Left common carotid artery plus branches (tissue), 1 donor: ENCODE measurements around a stretch of chr17.

DNA sequence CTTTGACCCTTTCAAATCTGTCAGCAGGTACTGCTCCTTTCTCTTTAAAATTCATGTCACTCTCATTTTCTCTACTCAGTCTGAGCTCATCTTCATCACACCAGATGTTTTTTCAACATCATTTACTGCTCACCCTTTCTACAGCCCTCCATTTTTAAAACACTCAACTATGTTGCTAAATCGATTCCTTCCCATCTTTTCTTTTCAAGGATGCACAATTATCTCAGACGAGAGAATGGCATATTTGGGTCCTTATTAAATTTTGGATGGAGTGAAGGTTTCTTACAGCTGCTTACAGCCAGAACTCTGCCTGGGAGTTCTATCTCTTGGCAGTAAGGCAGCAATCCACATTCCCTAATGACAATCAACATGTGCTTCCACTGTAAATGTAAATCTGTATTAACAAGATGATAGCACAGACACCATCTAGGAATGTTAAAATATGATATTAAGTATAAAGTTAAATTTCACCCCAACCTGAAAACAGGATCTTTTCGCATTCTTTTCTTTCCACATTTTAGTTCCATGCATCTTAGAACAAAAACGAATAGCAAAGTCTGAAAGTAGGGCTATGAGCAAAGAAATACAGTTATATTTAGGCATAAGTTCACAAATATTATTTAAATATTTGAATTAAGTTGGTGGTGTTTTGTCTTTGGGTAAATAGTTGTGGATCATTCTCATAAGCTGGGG lies 27.1 kb upstream of the ABCA9 start:
- PRO-cap, result no peak

GRCh38 chr17:69448313-69449300 lies 34.1 kb downstream of the MAP2K6 start:
- PRO-cap, result no peak

- PRO-cap, result no peak
These were observed 70.7 kb downstream of the MAP2K6 start for GRCh38 chr17:69485072-69485644.

DNA sequence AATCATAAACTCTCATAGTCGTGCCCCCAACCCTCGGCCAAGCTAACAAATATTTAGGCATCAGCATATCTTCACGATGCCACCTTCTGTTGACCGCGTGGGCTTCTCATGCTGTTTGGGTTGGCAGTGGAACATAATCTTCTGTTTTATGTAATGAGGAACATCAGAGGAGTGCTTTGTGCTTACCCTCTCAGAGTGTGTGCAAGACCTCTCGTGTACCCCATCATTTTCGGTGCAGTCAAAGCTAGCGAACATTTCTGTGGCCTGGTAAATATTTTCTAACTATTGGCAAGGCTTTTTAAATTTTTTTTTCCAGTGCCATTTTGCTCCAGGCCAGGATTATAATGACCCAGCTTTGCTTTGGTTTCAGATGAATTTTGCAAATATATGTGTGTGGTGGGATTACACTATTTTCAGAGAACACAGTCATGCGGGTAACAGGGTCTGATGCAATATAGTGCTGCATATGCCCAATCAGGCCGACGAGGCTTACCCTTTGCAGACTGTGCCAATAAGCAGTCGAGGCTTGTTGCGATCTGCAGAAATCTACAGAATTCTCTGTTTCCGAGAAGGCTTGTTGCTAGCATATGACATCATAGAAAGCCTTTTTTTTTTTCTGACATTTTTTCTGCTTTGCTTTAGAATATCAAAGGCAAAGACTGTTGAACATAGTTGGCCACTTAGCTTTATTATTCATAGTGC lies 86.9 kb downstream of the MAP2K6 start:
- PRO-cap, result no peak

DNA sequence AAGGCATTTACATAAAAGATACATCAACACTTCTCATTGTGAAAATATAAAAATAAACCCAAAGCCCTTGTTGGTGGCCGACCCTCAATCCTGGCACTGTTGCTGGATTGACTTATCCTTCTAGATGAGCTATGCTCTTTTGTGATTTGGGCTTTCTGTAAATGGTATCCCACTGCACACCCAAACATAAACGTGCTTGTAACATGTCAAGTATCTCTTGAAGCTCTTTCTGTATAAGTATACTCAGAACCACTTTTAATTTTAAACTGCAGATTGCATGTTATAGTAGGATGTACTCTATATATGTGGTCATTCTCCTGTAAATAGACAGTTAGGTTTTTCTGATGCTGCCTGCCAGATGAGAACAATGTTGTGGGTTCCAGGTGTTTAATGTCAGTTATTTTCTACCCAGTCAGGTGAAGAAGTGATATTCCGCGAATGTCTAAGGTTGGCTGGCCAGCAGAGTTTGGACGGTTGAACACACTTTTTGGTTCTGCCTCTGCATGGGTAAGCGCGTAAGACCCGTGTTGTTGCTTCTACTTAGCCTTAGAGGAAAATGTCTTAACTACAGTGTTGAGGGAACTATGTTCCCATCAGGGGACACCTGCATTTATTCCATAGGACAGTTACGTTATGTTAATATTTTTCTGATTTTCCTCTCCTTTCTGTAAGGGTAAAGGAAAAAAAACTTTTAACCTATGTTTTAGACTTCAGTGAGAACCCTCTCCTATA lies 162.5 kb downstream of the MAP2K6 start:
- PRO-cap, result no peak

DNA sequence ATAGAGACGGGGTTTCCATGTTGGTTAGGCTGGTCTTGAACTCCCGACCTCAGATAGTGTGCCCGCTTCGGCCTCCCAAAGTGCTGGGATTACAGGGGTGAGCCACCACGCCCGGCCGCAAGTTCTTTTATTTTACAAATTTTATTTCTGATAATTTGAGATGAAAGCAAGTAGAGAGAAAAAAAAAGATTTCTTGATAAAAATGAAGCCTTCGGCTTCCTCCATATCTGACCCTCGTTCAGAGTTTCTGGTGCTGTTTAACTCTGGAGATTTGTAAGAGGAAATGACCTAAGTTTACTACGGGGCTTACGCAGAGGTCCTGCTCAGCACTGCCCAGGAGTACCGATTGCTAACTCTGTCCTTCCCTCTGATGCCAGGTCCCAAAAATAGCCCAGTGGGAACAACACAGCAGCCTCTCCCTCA lies 174.4 kb upstream of the KCNJ16 start:
- PRO-cap, result no peak

DNA sequence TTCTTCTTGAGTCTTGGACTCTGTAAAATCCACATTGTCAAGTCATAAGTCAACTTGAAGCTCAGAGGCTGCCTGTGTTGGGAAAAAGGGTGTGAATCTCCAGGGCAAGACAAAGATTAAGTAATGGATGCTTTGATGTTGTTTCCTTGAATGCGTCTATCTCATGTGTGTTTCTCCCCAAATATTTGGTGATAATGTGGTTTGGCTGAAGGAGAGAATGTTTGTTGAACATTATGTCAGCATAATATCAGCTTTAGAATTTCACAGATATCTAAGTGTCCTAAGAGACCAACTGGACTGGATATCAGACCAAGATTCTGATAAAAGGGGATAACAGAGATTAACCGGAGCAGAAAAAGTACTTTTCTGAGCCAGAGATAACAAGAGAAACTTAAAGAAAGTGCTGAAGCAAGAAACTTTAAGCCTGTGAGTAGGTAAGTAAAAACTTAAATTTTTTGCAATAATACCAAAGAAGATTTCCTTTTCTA lies 24.0 kb upstream of the KCNJ16 start:
- PRO-cap, result no peak

DNA sequence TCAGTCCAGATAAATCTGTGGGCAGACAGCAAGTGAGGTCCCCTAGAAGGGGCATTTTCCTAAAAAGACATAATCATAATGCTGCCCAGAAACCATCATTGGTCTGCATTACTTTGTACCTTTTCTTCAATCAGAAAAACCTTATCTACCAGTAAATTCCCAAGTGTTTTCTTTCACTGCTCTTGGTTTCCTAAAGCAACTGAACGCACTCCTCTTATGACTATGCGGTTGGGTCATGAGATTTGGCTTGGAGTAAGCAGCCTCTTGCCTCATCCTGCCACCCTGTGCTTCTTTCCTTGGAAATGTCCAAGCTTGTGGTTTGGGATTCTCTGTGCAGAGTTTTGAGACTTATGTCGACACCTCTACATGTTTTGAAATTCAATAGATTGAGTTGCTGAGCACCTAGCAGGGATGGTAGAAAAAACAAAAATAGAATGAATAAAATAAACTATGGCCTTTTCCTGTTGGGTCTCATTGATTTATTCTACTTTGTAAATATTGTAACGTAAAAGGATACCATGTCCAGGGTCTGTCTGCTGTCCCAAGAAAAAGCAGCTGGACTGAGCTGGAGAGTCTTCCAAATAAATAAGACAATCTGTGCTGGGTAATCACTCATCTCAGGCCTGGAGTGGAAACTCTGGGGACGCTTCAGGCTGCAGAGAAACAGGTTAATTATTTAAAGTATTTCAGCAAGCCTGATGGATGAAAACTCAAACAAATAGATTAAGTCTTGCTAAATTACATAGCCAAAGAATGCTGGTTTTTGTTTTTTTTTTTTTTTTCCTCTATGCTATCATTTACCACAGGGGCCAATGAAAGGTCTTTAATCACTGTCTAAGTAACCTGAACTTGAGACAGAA lies 31.3 kb upstream of the KCNJ2 start:
- PRO-cap, result no peak

GRCh38 chr17:70173561-70173943 lies 4.2 kb downstream of the KCNJ2 start:
- PRO-cap, result no peak

- PRO-cap, result no peak
These were observed 680.3 kb upstream of the SOX9 start for GRCh38 chr17:71440355-71441064.

- PRO-cap, result no peak
These were observed 299.1 kb downstream of the SOX9 start for GRCh38 chr17:72419979-72420346.

DNA sequence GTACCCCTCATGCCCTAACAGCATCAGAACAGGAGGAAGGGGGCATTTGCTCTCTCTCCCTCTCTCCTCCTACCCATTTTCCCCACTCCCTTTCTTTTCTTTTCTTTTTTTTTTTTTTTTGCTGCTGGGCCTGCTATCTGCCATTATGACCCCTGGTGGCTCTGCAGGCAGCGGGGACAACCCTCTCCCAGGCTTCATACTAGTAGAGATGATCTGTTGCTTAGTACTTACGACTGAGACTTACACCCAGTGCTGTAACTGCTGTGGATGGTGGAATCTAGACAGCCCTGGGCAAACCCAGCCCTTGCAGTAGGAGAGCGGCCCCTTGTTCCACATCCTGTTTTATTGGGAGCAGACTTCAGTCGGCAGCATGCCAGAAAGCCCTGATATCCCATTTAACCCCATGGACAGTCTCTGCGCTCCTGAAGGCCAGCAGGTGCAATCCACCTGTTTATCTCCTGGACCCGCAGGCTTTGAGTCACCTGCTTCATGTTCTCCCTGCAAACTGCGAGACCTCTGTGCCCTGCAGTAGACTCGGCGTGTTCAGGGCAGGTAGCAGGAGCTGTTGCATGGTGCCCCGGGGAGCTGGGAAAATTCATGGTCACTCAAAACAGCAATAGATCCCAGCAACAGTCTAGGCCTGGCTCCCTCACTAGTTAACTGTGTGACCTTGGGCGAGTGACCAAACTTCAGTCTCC lies 306.6 kb downstream of the SOX9 start:
- PRO-cap, result no peak

GRCh38 chr17:72567273-72568012 lies 446.6 kb downstream of the SOX9 start:
- PRO-cap, result no peak

GRCh38 chr17:72591178-72592020 lies 470.6 kb downstream of the SOX9 start:
- PRO-cap, result no peak

DNA sequence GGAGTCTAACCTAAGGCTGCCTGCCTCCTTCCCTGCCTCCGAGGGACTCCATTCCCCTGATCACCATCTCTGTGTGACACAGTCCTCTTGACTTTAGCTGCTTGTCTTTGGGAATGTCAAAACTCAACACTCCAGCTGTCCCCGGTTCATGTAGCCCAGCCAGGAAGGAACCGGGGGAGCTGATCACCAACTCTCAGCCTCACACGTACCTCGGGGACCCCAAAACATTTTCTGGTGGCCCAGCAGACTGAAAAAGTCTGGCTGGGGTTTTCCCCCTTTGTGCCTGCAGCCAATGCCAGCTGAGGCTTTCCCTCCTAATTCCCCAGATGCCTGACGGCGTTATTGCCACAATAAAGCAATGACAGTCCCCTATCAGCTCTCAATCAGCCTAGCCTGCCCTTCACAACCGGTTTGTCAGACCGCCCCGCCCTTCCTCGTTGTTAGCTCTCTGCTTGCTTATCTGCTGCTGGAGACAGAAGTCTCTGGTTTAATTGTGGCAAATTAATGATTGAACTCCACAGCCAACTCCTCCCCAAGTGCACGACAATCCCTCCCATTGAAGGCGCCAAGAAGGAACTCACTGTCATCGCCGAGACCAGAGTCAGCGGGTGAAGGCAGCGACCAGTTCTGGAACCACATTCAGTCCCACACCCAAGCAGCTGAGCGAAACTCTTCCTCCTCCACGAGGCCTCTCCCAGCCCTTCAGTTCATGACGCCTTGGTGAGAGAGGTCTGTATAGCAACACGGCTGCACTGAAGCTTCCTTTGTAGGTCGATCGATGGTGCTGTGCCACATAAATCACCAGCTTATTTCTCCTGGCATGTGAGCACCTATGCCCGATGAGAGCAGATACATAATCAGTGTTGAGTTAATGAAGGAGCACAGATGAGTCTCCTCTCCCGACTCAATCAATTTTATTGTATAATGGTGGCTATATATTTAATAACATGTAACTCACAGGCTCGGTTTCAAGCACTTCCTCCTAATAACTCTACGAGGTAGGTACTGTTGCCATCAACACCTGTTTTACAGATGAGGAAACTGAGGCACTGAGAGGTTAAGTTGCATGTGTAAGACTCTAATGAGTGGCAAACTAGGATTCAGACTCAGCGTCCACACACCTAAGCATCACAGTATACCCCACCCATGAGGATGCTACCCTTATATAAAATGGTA lies 474.4 kb downstream of the SLC39A11 start:
- PRO-cap, result no peak

DNA sequence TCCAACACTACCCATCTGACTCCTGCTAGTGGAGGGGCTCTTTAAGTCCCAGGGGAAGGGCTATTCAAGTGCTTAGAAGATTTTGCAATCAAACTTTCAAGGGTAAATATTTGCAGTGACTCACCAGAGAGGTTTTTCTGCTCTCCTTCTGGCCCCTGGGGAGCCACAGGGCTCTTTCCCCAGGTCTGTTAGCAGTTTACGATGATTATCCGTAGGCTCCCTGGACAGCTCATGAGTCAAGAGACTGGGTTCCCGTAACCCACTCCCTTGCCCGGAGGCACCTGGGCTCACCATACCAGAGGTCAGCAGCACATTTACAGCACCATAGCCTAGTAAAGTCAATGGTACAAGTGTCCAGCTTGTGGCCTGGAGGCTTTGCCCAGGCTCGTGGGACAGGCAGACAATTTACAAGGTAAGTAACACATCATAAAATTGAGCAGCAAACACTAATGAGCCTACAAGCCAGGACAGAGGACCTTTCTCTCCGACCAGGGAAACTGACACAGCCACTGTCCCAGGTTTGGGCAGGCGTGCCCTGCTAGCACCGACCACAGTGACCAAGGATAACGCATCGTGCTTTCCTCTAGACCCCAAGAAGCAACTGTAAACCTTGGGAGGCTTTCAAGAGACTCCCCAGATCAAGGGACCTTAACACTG lies 408.4 kb downstream of the SLC39A11 start:
- PRO-cap, result no peak

- PRO-cap, result no peak
These were observed 320.3 kb downstream of the SLC39A11 start for GRCh38 chr17:72772037-72772713.

GRCh38 chr17:72794807-72795065 lies 297.8 kb downstream of the SLC39A11 start:
- PRO-cap, result no peak

DNA sequence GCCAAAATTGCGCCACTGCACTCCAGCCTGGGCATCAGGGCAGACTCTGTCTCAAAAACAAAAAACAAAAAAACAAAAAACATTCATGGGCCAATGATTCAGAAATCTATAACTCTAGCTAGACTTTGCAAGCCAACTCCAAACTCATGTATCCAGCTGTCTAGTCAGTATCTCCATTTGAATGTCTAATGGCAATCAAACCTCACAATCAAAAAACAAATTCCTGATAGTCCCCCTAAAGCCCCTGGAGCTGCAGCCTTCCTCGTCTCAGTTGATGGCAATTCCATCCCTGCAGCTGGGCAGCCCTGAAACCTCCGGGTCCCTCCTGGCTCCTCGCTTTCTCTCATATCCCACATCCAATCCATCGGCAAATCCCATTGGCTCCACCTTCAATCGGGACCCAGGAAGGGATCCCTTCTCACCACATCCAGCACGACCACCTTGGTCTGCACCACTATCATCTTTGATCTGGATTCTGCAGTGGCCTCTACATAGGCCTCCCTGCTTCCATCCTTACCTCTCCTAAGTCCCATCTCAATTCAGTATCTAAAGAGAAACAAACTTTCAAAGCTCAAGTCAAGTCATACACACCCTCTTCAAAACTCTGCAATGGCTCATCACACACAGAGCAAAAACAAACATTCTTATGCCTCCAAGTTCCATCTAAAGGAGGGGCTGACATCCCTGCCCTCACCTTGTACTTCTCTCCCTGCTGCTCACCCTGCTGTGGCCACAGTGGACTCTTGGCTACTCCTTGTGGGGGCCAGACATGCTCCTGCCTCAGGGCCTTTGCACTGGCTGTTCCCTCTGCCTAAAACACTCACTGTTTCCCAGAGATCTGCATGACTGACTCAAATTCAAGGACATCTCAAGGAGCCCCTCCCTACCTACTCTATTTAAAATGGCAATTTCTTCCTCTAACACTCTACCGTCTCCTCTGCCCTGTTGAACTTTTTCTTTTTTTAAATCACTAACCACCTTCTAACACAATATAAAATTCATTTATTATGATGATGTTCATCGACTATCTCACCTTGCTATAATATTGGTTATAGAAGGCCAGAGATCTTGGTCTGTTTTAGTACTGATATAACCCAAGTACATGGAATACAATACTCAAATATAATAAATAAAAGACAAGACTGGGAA lies 247.5 kb downstream of the SLC39A11 start:
- PRO-cap, result no peak

- PRO-cap, result no peak
These were observed 216.8 kb downstream of the SLC39A11 start for GRCh38 chr17:72875762-72876111.